Ascending aorta (tissue), 1 donor: ENCODE data around the gene MCU.

DNA sequence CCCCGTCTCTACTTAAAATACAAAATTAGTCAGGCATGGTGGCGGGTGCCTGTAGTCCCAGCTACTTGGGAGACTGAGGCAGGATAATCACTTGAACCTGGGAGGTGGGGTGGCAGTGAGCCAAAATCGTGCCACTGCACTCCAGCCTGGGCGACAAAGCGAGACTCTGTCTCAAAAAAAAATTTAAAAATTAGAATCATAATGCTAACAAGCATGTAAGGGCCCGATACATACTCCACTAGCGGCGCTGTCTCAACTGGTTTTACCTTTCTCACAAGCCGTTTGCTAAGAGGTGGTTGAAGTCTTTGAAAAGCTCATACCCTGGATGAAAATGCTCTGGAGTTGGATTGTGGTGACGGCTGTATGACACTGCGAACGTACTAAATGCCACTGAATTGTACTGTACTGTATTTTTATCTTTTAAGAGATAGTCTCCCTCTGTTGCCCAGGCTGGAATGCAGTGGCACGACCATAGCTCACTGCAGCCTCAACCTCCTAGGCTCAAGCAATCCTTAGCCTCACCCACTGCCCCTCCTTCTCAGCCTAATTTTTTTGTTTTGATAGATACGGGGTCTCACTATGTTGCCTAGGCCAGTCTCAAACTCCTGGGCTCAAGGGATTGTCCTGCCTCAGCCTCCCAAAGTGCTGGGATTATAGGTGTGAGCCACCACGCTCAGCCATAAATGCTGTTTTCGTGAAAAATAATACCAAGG lies 29.9 kb downstream of the SPOCK2 start:
- PRO-cap = no peak

DNA sequence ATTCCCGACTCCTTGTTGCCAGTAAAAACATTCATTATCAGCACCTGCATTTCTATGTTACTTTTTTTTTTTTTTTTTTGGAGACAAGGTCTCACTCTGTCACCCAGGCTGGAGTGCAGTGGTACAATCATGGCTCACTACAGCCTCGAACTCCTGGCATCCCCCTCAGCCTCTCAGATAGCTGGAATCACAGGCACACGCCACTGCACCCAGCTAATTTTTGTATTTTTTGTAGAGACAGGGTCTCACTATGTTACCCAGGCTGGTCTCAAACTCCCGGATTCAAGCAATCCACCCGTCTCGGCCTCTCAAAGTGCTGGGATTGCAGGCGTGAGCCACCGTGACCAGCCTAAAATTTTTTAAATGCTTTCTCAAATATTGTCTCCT lies 18.9 kb downstream of the SPOCK2 start:
- PRO-cap = no peak

- PRO-cap = no peak
Observed at GRCh38 chr10:72098445-72099009, 10.2 kb upstream of the SPOCK2 start.

- PRO-cap = no peak
Observed at GRCh38 chr10:72099634-72100047, 11.3 kb upstream of the SPOCK2 start.

- PRO-cap = no peak
Observed at GRCh38 chr10:72134914-72135522, 46.7 kb upstream of the SPOCK2 start.

DNA sequence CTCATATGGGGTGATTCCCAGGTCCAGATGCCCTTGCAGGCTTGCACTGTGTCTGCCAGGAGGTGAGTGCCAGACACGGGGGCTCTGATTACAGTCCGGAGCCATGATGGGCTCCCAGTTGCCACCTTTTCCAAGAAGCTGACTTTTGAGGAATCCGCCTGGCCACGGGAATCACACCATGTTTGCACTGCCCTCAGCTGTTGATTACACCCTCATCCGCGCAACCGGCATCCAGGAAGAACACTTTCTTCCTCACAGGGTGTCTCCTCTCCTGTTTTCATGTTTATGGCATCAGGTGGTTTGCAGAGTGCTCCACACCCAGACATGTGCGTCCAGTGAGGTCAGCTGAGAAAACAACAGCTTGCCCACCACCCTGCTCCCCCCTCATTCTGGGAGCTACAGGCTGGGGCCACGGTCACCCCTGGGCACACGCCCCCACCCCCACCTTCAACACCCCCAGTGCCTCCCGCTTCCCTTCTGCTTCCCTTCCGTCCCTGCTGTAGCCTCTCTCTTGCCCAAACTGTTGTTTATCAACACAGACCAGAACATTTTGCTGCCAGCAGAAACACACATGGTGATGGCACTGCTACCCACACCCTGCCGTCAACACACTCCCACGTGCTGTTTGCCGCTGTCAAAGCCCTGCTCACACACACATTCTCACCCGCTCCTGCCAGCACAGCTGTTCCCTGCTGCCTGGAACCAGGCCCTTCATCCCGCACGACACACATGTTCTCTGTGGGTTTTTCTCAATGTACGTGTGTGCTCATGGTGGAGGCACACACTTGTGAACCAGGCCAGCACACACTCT lies 35.8 kb downstream of the DDIT4 start:
- PRO-cap = no peak

- PRO-cap = no peak
Observed at GRCh38 chr10:72316899-72317514, 37.7 kb downstream of the DNAJB12 start.

GRCh38 chr10:72318830-72319240 lies 35.9 kb downstream of the DNAJB12 start:
- PRO-cap = no peak

- PRO-cap = no peak
Observed at GRCh38 chr10:72321637-72322439, 32.9 kb downstream of the DNAJB12 start.

- PRO-cap = no peak
Observed at GRCh38 chr10:72330944-72332009, 23.4 kb downstream of the DNAJB12 start.

DNA sequence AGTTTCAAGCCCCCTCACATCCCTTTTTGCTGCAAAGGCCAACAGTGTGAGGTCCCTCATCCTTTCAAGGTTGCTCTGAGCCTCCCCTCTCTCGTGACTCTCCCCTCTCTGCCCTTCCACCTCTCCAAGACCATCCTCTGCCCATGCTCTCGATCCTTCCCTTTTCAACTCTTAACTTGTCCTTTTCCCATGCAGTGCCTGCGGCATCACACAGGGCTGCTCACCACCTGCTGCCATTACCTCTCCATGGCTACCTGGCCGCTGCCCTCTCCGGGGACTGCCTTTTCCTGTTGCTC lies 3.4 kb downstream of the DNAJB12 start:
- PRO-cap = no peak

GRCh38 chr10:72351636-72352640 lies 2.8 kb downstream of the DNAJB12 start:
- PRO-cap = no peak

- PRO-cap = bidirectional peak, plus-strand start at chr10:72692143, minus-strand start at chr10:72692017; bidirectional peak, plus-strand start at chr10:72692549, minus-strand start at chr10:72692469
Observed at GRCh38 chr10:72692066-72693038, at the start of gene MCU. Gene MCU, plus strand, starts transcription at chr10:72692143.

GRCh38 chr10:72759632-72759975 lies 67.7 kb downstream of the MCU start:
- PRO-cap = no peak

- PRO-cap = no peak
Observed at GRCh38 chr10:72809491-72810256, 83.9 kb upstream of the OIT3 start.

DNA sequence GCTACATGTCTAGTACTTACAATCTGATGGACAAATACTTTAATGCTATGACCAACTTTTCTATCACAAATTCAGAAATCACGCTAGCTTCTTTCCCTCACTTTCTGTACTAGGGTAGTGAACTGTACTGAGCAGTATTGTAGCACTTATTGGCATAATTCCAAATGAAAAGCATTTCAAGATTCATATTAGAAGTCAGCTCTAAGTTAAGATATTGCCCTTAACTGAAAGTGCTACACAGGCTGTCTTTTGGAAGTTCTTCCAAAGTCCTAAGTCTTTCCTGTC lies 13.5 kb downstream of the P4HA1 start:
- PRO-cap = no peak

DNA sequence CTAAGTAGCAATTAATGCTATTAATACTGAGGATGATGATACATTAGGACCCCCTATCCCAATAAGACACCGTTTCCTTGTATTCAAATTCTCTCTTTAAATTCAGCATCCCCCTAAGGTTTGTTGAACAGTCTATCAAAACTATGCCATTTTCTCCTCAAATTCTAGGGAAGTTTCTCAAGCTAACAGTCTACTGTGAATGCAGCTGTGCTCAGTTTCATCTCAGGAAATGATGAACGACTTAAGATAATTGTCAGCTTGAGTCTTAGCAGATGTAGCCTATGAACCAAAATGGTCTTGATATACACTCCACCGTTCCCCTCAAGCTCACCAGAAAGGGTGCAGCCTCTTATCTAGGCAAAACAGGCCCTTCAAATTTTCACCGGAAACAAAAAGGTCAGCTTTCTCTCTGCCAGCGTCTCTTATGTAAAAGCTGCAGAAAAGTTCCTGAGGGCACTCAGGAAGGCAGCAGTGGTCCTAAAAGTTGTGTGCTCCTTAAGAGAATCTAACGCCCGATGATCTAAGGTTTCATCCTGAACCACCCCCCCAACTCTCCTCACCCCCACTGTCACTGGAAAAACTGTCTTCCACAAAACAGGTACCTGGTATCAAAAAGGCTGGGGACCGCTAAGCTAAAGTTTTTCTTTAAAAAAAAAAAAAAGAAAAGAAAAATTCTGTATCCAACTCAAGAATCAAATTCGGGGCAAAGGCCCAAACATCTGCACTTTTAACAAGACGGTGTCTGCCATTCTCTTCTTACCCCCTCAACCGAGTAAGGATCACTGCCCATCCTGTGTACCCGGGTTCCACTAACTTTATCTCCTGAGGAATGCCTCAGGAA lies 2.0 kb downstream of the DNAJC9 start:
- PRO-cap = no peak

DNA sequence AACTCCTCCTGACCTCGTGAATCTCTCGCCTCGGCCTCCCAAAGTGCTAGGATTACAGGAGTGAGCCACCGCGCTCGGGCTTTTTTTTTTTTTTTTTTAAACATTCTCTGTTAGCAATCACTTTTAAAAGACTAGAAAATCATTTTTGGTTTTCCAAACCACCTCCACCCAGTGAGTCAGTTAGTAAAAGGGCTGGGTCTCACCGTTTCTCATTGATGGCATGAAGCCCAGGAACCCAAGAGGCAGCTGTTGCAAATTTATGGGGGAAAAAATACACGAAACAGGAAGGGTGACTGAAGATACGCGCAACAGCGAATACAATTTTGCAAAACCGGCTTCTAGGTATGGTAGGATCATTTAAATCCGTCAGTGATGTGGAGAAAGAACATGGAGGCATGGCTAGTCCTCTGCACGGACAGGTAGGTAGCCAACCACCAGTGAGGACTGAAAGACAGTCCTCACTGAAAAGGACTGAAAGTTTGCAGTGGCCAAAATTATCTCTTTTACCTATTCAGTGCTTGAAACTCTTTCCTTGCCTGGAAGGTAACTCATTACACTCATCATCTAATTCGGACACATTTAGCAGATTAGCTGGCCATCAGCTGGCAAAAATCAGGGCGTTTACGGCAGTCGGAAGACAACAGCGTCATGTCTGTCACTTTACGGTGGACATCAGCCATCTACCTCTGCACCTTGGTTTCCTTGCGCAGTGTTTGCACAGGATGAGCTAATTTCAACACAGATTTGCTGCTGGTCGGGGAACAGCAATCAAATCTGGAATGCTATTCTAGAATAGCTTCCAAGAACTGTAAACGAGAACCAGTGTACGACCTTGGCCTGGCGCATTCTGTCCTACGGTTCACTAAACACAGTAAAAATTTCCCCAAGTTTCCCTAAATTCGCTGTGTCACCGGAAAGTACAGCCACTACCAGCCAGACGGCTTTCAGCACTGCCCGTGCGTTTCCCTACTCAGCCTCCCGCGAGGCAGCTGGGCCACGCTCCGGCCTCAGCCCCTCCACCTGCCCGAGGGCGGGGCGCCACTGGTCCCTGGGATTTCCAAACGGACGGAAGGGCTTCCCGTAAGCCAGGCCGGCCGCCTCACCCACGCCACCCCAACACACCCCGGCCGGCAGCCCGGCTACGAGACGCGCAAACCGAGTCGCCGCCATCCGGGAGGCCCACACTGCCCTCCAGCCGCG lies 742 bp downstream of the ANXA7 start:
- PRO-cap = no peak

- PRO-cap = no peak
Observed at GRCh38 chr10:73470797-73471295, 25.0 kb downstream of the PPP3CB start.

GRCh38 chr10:73496231-73496294 lies 239 bp upstream of the PPP3CB start:
- PRO-cap = no peak